Jurkat, Clone E6-1 (cell line): Measurements from ENCODE around the genes C19orf81 and KLK11.

GRCh38 chr19:50286166-50286857 is 42.9 kb downstream of the KCNC3 start:
- RRBS = 96% methylated on average over 7 of the region's 20 CpGs

DNA sequence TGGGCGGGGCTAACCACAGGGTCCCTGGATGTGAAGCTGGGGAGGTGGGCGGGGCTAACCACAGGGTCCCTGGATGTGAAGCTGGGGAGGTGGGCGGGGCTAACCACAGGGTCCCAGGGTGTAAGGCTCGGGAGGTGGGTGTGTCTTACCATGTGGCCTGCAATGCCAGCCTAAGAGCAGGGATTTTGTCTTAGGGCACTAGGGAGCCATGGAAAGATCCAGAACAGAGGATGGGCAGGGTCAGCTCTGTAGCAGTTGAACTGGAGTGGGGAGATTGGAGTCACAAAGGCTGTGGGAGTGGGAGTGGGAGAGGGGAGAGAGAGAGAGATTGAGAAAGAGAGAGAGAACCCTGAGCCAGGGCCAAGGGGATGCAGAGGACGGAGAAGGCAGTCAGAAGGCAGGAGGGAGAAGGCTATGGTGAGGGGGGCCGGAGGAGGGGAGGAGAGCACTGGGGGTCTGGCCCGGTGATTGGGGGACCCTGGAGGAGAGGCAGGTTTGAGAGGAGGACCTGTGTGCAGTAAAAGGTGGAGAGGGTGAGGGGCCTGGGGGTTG is 36.6 kb downstream of the KCNC3 start:
- RRBS = no CpG with 5 or more reads among the region's 7 CpGs

- RRBS = no CpG with 5 or more reads among the region's 13 CpGs
These were observed 5.0 kb upstream of the KCNC3 start for GRCh38 chr19:50334161-50334571.

DNA sequence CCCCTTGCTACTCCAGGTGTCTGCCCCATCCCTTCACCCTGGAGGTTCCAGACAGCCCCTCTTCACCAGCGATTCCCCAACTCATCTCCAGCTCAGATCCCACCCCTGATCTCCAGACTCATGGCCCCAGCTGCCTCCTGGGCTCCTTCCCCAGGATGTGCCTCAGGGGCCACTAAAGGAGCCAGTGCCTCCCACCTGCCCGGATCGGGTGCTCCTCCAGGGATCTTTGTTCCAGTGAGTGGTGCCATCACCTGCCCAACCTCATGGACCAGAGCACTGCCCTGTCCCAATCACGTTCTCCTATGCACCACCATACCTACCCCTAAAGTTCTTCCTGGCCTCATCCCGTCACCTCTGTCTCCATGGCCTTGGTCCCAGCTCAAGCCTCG is 8.6 kb upstream of the GARIN5A start:
- RRBS = no CpG with 5 or more reads among the region's 6 CpGs

DNA sequence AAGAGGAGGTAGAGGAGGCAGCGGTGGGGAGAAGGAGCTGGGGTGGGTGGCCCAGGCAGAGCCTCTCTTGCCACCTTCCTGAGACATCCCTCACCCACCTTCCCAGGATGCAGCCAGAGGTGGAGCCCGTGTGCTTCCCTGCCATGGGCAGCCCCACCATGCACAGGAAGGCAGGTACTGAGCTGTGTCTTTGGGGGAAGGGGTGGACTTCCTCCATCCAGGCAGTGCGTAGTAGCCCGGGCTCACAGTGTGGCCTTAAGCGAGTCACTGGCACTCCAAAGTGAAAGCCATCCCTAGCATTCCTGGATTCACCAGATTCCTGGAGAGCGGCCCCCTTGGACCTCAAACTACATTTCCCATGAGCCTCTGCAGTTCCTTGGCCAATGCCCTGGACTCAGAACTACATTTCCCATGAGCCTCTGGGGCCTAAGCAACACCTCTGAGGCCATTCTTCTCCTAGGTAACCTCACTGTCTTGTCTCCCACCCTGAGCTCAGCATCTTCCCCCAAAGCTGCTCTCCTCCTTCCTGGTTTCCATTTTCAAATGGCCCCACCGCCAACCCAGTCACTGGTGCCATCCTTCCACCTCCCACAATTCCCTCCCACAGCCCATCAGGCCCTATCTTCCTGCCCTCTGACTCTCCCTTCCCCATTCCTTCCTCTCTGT is at the start of gene C19orf81:
Gene C19orf81 (plus strand): TSS at position 108 of the 666 bp plus-strand sequence.
- RRBS = no CpG with 5 or more reads among the region's 7 CpGs

DNA sequence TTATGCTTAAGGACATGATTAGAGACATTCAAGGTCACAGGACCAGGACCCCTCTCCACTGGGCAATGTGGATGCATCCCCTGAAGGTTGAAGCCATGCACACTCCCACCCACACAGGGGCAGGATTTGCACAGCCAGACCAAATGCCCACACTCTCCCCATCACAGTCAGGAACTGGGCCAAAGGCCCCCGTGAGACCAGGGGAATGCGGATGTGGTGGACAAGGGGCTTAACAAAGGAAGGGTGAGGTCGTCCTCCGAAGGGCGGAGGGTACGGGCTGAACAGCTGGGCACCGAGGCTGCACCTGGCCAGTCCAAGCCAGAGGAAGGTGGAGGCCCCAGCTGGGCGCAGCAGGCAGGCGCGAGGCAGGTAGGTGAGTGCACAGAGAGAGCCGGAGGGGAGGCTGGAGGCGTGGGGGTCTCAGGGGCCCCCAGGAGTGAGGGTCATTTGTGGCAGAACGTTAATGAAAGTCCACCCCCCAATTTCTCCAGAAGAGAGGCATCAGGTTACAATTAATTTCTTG is 3.1 kb downstream of the KLK15 start:
- RRBS = no CpG with 5 or more reads among the region's 13 CpGs

DNA sequence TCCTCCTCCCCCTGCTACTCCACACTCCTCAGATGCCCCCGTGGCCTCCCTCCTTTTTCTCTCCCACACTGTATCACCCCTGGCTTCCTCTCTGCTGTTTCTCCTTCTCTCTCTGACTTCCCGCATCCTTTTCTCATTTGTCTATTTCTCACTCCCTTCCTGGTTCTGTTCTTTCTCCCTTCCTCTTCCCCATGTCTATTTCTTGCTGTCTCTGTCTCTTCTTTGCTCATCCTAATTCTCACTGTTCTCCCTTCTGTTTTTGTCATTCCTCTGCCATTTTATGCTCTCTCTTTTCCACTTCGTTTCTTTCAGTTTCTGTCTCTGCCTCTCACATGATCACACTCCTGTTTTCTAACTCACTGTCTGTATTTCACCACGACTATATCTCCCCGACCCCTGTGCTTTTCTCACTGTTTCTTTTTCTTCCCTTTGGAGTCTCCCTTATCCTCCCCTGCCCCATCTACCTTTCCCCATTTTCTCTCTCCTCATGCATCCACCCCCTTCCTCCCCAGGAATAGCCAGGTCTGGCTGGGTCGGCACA is 2.8 kb downstream of the KLK2 start:
- RRBS = no CpG with 5 or more reads among the region's 6 CpGs

GRCh38 chr19:51000896-51001295 is 508 bp downstream of the KLK8 start:
- RRBS = no CpG with 5 or more reads among the region's 18 CpGs

DNA sequence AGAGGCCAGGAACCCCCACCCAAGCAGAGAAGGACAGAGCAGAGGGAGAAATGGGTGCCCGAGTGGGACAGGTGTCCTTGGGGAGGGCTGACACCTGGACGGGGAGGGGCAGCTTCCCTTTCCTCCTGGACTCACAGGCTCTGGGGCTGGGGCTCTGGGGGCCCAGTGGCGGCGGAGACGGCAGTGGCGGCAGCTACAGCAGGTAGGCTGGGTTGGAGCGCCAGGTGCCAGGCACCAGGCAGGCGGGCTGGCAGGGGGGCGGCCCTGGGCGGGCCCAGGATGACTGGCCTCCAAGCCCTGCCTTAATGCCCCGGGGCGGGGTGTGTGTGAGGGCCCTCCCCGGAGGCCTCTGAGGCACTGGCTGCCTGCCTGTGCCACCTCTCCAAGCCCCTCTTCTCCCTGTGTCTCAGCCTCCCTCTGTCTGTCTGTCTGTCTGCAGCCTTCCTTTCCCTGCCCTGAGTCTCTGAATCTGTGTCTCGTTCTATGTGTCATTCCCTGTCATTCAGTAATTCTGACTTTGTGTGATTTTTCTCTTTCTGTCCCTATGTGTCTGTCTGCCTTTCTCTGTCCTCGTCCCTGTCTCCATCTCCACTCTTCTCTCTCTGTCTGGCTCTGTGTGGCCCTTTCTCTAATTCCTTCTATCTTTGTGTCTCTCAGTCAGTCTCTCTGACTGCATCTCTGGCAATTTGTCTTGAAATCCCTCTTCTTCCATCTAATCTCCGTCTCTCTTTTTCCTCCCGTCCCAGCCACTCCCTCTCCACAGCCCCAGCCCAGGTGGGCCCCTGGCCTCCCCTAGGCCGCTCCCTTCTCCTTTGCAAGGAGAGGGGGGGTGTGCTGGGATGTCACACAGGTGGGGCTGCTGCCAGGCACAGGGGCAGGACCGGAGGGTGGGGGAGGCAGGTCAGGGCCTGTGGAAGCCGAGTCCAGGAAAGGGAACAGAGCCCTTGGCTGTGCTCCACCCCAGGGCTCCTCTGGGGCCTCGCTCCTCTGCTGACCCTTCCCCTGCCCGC is at the start of gene KLK11:
Gene KLK11 (minus strand): TSS at position 214 of the 1,010 bp plus-strand sequence.
- RRBS = no CpG with 5 or more reads among the region's 22 CpGs

GRCh38 chr19:51122421-51123178 is 2.1 kb upstream of the SIGLEC9 start:
- RRBS = no CpG with 5 or more reads among the region's 16 CpGs

DNA sequence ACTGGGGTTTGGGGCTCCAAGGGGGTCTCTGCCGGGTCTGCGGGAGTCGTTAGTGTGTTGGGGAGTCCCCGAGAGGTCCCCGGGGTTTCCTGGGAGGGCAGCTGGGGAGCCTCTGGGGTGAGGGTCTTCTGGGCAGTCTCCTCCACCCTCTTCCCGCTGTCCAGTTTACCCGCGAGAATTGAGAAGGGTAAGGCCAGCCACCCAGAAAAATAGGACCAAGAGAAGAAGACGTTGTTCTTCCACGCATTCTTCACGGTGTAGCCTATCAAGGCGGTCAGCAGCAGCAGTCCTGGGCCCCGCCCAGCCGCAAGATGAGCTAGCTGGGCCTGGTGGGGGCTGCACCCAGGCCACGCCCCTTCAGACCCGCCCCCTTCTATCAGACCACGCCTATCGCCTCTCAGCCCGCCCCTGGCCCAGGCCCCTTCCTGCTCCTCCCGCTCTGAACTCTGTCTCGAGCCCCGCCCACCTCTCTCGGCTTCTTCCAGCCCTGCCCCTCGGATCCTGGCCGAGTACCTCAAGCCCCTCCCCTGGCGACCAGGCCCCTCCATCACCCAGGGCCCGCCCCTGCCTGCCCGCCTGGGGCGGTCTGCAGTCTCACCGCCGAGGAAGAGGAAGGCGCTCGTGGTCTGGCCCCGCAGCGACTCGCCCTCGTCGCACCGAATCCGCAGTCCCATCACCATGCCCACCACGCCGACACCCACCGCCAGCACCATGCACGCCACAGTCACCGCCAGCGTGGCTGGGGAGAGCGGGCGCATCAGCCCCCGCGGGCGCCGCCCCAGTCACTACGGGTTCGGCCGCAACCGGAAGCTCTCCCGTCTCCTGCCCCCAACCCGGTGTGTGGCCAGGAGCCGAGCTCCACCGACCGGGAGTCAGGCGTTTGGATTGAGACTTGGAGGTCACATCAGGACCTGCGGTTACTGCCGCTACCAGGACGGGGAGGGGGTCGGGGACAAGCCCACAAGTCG is 1.2 kb downstream of the CLDND2 start:
- RRBS = 0% methylated on average over 3 of the region's 67 CpGs

- RRBS = no CpG with 5 or more reads among the region's 48 CpGs
These were observed 3.7 kb upstream of the C19orf84 start for GRCh38 chr19:51393750-51394778.

GRCh38 chr19:51407564-51408124 is 9.8 kb downstream of the SIGLEC10 start:
- RRBS = no CpG with 5 or more reads among the region's 6 CpGs

- RRBS = no CpG with 5 or more reads among the region's 6 CpGs
These were observed 9.8 kb upstream of the SIGLEC8 start for GRCh38 chr19:51467712-51468738.

- RRBS = no CpG with 5 or more reads among the region's 8 CpGs
These were observed 18.3 kb upstream of the SIGLEC6 start for GRCh38 chr19:51549538-51550392.

- RRBS = no CpG with 5 or more reads among the region's 23 CpGs
These were observed 4.6 kb upstream of the SPACA6 start for GRCh38 chr19:51688361-51689091.

- RRBS = no CpG with 5 or more reads among the region's 2 CpGs
These were observed 3.8 kb downstream of the SPACA6 start for GRCh38 chr19:51697014-51697291.

GRCh38 chr19:51697659-51698471 is 4.7 kb downstream of the SPACA6 start:
- RRBS = no CpG with 5 or more reads among the region's 15 CpGs

- RRBS = no CpG with 5 or more reads among the region's 10 CpGs
These were observed 11.3 kb downstream of the SPACA6 start for GRCh38 chr19:51704455-51704885.

DNA sequence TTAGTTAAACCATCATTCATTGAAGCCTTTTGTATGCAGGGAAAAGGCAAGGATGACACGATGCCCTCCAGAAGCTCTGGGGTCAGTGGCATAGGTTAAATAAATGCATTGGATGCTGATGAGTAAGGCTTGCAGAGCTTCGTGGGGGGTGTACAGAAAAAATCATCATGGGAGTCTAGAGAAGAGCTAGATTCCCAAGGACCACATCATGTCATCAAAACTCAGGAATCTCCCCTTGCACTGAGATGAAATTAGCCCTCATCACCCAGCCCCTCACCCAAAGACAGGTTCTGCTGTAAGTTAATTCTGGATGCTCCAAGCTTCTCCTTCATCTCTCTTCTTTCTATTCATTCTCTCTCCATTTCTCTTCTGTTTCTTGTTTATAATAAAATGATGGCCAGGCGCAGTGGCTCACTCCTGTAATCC is 8.2 kb downstream of the FPR1 start:
- RRBS = no CpG with 5 or more reads among the region's 3 CpGs